ENCODE measurements around the genes SH3BGRL2, TTK, TPBG, UBE3D, PGM3 and MRAP2.

DNA sequence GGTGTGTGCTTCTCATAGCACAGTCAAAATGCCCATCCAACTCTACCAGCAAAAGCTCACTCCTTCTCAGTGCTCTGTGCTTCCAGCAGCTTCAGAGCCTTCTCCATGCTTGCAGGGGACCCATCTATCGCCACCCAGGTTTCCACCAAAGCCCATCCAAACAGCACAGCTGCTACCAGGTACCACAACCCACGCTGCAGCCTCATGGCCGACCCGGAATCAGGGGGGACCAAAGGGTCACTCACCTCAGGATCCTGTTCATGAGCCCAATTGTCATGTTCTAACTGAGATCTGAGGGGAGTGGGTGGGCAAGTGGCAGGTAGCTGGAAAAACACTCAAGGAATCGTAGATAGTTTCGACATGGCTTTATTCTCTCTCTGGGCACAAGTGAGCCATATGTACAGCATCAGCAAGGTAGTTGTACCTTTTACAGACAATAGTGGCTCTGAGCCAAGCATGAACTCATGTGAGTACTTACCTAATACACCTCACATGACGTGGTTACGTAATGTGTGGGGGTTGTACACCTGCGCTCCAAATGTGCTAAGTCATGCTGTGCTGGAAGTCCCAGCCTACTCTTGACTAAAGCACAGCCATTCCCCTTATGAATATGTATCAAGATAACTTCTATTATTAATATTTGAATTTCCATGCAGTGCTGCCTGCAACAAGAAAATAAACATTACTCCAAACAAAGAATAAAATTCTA is 224.1 kb downstream of the LCA5 start:
- RRBS, result no CpG with 5 or more reads among the region's 9 CpGs

DNA sequence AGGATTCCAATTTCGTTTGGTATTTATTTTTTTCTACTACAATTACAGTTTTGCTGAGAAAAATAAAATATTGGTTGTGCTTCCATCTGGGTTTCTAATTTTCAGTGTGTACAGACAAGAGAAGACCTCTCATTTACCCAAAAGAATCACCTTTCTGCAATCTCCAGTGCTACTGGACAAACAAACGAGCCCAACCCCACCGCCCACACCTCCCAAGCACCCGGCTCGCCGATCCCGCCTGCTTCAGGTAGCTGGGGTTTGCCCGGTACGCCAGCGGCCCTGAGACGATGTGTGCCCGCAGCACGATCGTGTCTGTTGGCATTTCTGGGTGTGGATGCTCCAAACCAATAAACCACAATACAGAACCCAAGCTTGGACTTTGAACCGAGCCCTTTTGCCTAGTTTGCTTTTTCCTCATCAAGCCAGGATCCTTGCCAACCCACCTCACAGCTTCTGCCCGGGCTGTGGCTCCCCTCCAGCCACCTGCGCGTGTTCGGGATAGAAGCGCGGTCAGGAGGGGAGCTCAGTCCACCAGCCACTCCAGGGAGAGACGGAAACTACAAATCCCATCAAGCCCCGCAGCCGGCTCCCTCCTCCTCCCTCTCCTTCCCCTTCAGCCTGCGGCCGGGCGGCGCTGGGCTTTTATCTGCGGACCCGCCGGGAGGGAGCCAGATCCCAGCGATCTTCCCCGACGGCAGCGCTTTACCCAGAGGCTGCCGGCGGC is at the start of gene SH3BGRL2:
SH3BGRL2 (plus strand) TSS at position 671 of the 724 bp plus-strand sequence.
- RRBS, result 7% methylated on average over 15 of the region's 37 CpGs

GRCh38 chr6:79631383-79632254 is 490 bp downstream of the SH3BGRL2 start:
- RRBS, result 4% methylated on average over 6 of the region's 51 CpGs

- RRBS, result no CpG with 5 or more reads among the region's 4 CpGs
Measured at GRCh38 chr6:79671596-79672060, 40.5 kb downstream of the SH3BGRL2 start.

- RRBS, result 2% methylated on average over 5 of the region's 70 CpGs
Measured at GRCh38 chr6:80003757-80005117, at the start of gene TTK. TSS of gene TTK (plus strand) at chr6:80004649.

DNA sequence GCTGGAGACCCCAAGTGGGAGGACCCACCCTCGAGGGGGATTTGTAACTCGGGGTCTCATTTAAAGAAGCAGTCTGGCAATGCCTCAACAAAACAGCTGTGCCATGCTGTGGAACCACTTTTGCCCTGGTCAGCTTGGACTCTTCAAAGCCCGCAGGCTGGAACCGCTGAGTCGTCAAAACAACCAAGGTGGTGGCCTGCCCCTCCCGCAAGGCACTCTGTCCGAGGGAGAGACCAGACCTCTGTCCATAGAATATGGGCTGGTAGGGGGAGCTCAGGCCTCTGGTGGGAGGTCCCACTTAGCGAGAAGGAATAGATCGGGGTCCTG is 208.0 kb downstream of the BCKDHB start:
- RRBS, result no CpG with 5 or more reads among the region's 9 CpGs

GRCh38 chr6:80358159-80358789 is 251.8 kb downstream of the BCKDHB start:
- RRBS, result no CpG with 5 or more reads among the region's 6 CpGs

DNA sequence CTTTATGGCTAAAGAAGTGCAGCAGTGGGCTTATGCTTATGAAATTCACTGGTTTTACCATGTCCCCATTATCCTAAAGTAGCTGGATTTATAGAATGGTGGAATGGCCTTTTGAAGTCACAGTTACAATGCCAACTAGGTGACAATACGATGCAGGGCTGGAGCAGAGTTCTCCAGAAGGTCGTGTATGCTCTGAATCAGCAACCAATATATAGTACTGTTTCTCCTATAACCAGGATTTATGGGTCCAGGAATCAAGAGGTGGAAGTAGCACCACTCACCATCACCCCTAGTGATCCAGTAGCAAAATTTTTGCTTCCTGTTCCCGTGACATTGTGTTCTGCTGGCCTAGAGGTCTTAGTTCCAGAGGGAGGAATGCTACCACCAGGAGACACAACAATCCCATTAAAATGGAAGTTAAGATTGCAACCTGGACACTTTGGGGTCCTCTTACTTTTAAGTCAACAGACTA is 283.2 kb downstream of the BCKDHB start:
- RRBS, result no CpG with 5 or more reads among the region's 3 CpGs

GRCh38 chr6:82181398-82181597 is 66.2 kb downstream of the IBTK start:
- RRBS, result no CpG with 5 or more reads among the region's 1 CpG

GRCh38 chr6:82363580-82363956 is at the start of gene TPBG:
TSS of gene TPBG (plus strand) at chr6:82363817.
- RRBS, result 2% methylated on average over 16 of the region's 33 CpGs

- RRBS, result 3% methylated on average over 12 of the region's 52 CpGs
Measured at GRCh38 chr6:83065330-83066262, at the start of gene UBE3D. TSS of gene UBE3D (minus strand) at chr6:83065841.

- RRBS, result 1% methylated on average over 22 of the region's 73 CpGs
Measured at GRCh38 chr6:83192413-83193520, at the start of gene PGM3. TSS of gene PGM3 (minus strand) at chr6:83193265.

DNA sequence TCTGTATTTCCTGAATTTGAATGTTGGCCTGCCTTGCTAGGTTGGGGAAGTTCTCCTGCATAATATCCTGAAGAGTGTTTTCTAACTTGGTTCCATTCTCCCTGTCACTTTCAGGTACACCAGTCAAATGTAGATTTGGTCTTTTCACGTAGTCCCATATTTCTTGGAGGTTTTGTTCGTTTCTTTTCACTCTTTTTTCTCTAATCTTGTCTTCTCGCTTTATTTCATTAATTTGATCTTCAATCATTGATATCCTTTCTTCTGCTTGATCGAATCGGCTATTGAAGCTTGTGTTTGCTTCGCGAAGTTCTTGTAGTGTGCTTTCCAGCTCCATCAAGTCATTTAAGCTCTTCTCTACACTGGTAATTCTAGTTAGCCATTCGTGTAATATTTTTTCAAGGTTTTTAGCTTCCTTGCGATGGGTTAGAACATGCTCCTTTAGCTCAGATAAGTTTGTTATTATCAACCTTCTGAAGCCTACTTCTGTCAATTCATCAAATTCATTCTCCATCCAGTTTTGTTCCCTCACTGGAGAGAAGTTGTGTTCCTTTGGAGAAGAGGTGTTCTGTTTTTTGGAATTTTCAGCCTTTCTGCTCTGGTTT is 98.6 kb downstream of the RWDD2A start:
- RRBS, result no CpG with 5 or more reads among the region's 9 CpGs

GRCh38 chr6:83976464-83976807 is 57.1 kb upstream of the MRAP2 start:
- RRBS, result no CpG with 5 or more reads among the region's 3 CpGs

DNA sequence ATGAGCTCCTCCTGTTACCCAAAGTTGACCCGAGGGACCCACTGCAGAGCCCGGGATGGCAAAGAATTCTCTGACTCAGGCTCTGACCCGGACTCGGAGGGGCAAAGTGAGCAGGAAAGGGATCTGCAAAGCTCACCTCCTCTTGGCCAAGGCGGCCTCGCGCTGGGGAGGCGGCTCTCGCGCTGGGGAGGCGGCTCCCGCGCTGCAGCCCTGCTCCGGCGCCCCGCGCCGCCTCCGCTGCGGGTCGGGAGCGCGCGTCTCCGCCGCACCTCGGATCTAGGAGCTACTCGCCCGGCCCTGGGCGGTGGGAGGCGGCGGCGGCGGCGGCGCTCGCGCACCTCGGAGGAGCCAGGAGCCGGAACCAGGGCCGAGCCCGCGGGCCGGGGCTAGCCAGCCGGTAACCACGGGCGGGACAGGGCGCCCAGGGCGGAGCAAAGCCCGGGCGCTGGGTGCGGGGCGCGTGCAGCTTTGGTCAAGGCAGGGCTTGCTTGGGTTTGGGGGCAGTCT is at the start of gene MRAP2:
MRAP2 (plus strand) TSS at position 286 of the 507 bp plus-strand sequence.
- RRBS, result 4% methylated on average over 37 of the region's 54 CpGs

DNA sequence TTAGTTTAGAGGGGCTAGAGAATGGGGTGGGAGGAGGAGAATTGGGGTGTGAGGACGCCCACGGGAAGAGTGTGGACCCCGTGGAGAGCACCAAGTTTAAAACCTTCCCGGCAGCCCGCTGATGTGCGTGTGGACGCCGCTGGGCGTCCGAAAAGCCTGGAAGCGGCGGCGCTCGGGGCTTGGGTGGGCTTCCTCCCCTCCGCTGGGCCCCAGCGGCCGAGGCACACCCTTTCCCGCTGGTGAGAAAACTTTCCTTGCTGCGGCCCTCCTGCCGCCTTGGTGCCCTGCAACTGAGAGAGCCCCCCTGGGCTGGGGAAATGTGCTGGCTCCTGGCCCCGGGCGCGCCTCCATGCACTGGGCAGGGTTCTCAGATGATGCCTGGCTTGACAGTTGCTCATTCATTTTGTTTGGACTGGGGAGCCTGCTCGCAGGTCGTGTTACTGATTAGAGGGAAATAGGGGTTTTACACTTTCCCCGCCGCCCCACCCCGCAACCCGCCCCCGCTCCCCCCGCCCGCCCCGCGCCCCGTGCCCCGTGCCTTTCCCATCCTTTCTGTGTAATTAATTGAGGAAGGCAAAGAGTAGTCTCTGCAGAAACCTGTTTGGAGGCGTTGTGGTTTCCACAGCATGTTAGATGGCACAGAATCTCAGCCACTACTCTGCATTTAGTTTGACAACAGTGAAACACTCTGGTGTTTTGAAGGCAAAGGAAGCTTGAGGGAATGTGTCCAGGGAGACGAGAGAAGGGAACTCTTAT is 600 bp downstream of the MRAP2 start:
- RRBS, result no CpG with 5 or more reads among the region's 38 CpGs

GRCh38 chr6:84088978-84089468 is 55.5 kb downstream of the MRAP2 start:
- RRBS, result no CpG with 5 or more reads among the region's 5 CpGs

DNA sequence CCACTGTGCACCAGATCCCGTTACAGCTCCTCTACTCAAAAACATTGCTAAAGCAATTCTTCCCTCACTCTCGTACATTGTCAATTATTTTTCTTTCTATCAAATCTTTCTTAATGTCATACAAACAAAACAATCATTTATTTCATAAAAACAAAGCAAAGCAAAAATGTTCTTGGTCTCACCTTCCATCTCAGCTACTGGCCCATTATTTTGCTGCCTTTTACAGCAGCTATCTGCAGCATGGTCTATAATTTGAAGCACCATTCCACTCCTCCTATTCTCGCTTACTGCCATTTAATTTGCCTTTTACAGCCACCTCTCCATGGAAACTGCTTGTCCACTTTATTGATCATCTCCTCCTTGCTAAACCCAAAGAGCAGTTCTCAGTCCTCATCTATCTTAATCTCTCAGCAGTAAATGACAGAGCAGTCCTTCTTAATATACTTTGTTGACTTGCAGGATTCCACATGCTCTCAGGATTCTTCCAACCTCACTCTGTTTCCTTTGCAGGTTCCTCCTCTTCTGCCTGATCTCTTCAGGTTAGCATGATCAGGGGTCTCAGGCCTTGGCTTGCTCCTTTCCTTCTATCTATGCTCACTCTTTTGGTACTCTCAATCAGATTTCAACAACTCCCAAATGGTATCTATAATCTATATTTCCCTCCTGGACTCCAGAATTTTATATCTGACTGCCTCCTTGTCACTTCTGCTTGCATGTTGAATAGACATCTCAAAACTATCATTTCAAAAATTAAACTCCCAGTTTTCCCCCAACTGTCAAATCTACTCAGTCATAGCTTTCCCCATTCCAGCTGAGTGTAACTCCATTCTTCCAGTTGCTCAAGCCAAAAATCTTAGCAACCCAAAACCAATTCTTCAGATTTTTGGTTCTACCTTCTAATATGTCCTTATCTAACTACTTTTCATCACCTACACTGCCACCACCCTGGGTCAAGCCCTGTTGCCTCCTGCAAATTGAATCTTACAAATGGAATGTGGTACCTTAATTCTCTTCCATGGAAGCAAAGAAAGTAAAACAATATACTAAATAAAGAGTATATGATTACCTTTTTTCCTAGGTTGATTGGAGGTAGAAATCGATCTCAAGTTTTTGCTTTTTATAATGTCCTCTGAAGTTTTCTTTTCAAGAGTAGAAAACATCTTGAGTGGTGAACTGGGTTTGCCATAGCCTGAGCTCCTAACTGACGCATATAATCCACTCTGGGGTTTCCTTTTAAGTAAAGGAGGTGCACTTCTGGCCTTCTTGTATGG is 42.9 kb downstream of the CEP162 start:
- RRBS, result no CpG with 5 or more reads among the region's 5 CpGs

Measured in mononuclear cell (primary cell).